ENCODE measurements around a stretch of chr16.

- CAGE, long polyA plus RNA, result no peak
- RRBS, result no CpG with 5 or more reads among the region's 2 CpGs
These were observed 7.2 kb upstream of the ENSG00000188897 start for GRCh38 chr16:11534235-11534649.

GRCh38 chr16:11553435-11554022, 26.5 kb upstream of the ENSG00000188897 start:
- CAGE, long polyA plus RNA, result no peak
- RRBS, result no CpG with 5 or more reads among the region's 19 CpGs

DNA sequence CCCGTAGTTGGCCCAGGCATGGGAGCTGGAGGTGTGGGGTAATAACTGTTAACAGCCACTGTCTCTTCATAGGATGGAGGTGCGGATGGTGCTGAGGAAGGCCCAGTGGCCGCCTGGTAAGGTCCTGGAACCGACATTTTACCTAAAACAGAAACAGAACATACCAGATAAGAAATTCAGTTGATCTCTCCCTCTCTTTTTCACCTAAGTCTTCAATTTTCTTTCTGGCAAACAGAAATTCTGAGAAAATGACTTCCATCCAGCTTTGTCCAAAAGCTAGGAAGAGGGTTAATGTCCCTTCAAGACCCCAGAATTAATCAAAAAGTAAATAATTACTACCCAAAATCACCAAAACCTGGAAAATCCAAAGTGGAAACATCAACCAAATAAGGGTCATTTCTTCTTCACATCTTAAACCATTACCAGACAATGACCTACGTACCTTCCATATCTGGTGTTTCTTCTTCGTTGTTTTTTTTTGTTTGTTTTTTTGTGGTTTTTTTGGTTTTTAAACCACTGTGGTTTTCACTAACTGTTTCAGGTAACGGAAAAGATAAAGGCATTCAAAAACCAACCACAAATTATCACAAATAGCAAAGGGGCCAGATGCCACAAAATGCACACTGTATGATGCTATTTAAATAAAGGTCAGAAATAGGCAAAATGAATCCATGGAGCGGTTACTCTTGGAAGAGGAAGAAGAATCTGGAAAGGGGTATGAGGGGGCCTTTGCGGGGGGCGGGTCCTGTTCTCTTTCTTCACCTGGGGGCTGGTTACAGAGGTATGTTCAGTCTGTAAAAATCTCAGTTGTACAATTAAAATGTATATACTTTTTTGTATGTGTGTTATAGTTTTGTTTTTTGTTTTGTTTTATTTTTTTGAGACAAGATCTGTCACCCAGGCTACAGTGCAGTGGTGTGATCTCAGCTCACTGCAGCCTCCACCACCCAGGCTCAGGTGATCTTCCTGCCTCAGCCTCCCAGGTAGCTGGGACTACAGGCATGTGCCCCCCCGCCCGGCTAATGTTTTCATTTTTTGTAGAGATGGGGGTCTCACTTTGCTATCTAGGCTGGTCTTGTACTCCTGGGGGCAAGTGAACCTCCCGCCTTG, 29.8 kb downstream of the LITAF start:
- CAGE, long polyA plus RNA, result no peak
- RRBS, result no CpG with 5 or more reads among the region's 13 CpGs

DNA sequence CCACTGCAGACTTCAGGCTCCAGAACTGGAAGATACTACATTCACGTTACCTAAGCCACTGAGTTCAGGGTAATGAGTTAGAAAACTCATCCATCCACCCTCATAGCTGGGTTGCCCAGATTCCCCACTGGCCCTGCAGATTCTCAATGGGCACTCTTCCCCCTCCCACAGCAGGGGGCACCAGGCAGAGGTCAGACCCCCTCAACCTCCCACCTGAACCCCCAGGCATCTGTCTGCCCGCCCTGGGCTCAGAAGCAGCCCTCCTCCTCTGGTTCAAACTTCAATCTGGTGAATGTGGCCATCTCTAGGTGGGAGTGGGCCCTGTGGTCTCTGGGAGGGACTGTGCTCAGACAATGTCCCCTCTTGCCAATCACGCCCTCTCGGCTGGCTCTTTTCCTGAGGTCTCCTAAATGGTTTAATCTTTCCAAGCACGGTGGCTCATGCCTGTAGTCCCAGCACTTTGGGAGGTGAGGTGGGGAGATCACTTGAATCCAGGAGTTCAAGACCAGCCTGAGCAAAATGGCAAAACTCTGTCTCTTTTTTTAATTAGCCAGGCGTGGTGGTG, 15.2 kb downstream of the LITAF start:
- CAGE, long polyA plus RNA, result no peak
- RRBS, result no CpG with 5 or more reads among the region's 6 CpGs

- CAGE, long polyA plus RNA, result no peak
- RRBS, result 37% methylated on average over 1 of the region's 18 CpGs
These were observed 2.0 kb downstream of the SNN start for GRCh38 chr16:11670167-11670800.

DNA sequence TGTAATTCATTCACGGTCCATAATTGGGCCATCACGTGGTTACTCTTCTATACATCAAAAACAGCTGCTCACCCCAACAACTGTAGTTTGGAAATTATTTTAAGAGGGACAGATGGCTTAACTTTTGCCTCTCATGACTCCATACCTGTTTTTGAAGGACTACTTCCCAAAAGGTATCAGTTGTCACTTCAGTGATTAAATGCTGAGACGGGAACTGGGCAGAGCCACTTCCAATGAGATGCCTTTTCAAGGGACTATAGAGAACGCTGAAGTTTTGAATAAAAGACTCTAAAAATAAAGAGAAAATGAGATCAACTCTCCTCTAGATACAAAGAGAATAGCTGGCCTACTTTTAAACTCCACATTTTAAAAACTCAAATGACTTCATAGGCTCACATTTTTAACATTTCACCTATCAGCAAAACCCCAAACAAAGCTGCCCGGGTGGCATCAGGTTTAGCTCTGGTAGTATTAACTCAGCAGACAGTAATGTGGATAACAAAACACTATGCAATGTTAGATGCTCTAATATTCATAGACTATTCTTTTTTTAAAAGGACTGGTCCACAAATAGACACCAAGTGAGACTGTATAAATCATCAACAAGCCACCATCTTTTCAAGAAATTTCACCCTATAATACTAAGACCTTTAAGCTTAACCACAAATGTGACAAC, 20.0 kb downstream of the SNN start:
- CAGE, long polyA plus RNA, result no peak
- RRBS, result no CpG with 5 or more reads among the region's 5 CpGs

DNA sequence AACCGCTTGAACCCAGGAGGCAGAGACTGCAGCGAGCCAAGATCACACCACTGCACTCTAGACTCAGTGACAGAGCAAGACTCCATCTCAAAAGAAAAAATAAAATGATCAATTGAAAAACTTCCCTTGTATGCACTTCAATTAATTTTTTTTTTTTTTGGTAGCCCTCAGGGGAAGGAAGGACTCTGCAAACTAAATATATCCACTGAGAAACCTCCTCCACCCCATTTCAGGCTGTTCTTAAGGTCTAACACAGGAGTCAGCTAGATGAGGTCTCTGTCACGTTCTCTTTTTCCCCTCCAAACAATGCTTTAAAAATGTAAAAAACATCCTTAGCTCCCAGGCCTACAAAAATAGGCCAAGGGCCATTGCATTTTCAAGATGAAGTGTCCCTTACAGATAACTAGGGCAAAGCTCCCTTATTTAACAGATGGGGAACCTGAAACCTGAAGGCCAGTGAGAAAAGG, 32.6 kb downstream of the TXNDC11 start:
- CAGE, long polyA plus RNA, result no peak
- RRBS, result no CpG with 5 or more reads among the region's 3 CpGs

- CAGE, long polyA plus RNA, result no peak
- RRBS, result no CpG with 5 or more reads among the region's 6 CpGs
These were observed 20.3 kb downstream of the TXNDC11 start for GRCh38 chr16:11722204-11722882.

DNA sequence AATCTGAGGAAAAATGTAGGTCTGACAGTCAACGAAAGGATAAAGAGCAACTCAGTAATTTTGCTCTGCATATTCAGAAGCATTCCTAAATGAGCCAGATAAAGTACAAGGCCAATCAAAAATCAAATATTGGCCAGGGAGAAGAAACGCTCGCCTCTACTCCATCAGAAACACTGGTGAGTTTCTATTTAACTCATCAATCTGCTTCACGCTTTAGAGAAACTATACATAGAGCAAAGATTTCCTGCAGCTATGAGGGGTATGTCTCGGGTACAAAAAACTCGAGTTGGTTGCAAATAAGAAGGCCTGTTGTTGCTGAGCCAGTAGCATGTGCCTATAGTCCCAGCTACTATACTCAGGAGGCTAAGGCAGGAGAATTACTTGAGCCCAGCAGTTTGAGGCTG, 3.6 kb downstream of the TXNDC11 start:
- CAGE, long polyA plus RNA, result no peak
- RRBS, result no CpG with 5 or more reads among the region's 6 CpGs

DNA sequence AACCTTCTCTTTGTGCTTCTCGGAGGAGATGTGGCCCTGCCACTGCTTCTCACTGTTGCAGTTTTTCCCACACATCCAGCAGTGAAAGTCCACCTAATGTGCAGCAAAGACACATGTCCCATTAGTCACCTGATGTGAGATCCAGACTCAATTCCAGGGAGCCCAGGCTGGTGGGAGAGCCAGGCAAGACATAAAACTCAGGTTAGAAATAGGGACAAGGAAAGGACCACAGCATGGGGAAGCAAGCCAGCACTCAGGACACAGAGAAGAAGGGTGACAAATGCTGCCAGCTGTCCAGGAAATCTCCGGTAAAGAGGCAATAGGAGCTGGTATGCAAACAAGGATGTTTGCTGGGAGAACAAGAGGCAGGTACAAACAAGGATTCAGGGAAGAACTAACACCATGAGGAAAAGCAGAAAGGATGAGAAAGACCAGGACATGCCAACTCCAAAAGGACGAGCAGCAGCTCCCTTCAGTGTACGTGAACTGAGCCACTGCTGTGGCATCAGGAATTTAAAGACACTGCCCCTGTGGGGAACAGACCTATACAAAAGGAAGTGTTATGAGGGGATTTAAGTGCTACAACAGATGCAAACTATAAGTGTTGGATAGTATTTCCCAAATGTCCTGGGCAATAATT, 10.2 kb upstream of the TXNDC11 start:
- CAGE, long polyA plus RNA, result no peak
- RRBS, result no CpG with 5 or more reads among the region's 4 CpGs

DNA sequence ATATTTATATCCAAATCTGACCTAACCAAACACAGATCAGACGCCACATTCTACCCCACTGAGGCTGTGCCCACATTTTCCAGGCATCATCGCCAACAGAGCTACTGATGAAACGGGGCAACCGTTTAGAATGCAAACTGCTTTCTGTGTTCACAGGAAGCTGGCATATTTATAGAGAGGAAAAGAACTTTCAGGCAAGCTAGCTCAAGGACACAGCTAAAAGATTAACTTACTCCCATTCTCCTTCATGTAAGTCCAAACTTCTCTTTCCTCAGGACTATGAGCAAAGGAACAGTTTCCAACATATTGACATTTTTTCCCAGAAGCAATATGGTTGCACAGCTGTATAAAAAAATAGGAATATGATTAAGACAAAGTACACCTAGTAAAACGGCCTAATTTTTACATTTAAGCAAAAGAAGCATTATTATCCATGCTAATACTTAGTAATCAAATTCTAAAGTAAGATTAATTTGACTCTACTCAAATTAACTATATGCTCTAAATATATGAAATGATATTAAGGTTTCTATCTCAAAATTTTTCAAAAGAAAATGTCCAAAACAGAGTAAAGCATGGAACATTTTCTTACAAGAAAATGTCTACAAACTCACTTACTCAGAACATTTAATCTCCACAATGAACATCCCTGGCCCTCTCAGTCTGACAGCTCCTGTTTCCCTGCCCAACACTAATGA, 15.7 kb upstream of the TXNDC11 start:
- CAGE, long polyA plus RNA, result no peak
- RRBS, result no CpG with 5 or more reads among the region's 5 CpGs

DNA sequence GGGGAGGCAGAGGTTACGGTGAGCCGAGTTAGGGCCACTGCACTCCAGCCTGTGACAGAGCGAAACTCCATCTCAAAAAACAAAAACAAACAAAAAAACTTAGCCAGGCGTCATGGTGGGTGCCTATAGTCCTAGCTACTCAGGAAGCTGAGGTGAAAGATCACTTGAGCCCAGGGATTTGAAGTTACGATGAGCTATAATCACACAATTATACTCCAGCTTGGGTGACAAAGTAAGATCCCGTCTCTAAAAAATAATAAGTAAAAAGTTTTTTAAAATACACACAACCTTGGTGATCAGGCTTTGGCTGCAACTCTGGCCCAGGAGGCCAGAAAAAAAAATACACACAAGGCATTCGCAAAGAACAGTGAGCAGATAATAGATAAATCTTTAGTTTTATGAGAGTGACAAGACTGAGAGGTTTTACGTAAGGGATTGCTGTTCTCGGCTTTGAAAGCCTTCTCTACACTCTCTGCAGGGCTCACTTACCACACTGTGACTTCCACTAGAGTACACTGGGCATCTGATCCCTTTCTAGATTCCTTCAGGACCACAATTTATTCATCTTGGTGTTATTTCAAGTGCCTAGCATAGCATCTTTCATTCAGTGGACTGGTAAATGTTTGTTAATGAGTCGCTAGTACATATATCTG, 5.8 kb downstream of the GSPT1 start:
- CAGE, long polyA plus RNA, result no peak
- RRBS, result no CpG with 5 or more reads among the region's 10 CpGs

- CAGE, long polyA plus RNA, result no peak
- RRBS, result no CpG with 5 or more reads among the region's 8 CpGs
These were observed 251.3 kb downstream of the CPPED1 start for GRCh38 chr16:12552352-12552864.

GRCh38 chr16:12753101-12753834, 50.4 kb downstream of the CPPED1 start:
- CAGE, long polyA plus RNA, result no peak
- RRBS, result no CpG with 5 or more reads among the region's 12 CpGs

DNA sequence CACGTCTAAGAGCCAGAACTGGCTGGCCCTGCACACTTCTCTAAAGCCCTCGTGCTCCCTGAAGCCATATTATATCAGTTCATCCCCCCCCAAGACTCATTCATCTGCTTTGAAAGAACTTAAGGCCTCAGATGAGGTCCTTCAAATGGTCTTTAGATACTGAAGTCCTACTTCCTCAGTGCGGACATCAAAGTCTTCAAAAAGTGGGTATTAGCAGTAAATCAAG, 296.3 kb upstream of the ERCC4 start:
- CAGE, long polyA plus RNA, result no peak
- RRBS, result no CpG with 5 or more reads among the region's 3 CpGs

DNA sequence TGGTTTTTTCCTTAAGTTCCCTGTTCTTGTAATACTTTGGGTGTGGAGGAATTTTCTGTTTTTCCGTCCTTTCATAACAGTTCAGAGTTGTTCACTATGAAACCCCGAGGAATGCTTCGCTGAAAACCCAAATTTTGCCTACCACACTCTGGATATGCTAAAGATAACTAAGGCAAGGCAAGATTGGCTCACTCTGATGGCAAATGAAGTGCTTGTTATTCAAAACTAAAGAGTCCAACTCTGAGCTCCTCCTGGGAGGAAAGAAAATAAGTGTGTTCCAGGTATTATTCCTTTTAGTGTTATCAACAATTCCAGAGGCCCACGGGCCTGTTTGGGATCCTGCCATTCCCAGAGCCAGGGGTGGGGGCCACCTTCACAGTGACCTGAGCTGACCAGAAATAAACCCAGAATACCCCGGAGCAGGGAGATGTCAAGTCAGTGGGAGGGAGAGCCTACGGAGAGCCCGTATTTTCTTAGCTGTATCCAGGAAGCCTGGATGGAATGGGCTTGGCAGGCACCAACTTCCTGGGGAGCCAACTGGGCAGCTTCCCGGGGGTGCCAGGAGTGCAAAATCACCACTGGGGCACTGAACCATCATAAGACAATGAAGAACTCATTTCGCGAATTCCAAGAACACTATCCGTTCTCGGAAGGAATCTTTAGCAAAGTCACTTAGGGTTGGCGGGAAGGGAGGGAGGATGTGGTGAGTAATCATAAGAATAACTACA, 13.3 kb upstream of the MRTFB start:
- CAGE, long polyA plus RNA, result no peak
- RRBS, result no CpG with 5 or more reads among the region's 13 CpGs

GRCh38 chr16:14190529-14191049, 119.5 kb downstream of the MRTFB start:
- CAGE, long polyA plus RNA, result no peak
- RRBS, result no CpG with 5 or more reads among the region's 4 CpGs

DNA sequence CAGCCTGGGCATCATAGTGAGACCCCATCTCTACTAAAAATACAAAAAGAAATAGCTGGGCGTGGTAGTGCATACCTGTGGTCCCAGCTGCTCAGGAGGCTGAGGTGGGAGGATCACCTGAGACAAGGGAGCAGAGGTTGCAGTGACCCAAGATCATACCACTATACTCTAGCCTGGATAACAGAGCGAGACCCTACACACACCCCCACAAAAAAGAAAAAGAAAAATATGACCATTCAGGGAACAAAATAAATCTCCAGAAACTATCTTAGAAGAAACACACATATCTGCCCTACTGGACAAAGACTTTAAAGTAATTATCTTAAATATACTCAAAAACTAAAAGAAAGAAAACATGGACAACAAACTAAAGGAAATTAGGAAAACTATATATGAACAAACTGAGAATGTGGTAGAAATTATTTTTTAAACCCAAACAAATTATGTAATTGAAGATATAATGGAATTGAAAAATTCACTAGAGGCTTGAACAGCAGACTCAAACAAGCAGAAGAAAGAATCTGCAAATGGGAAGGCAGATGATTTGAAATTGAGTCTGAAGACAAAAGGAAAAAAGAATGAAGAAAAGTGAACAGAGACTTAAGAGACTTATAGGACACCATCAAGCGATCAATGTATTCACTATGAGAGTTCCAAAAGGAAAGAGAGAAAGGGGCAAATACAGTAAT, 152.1 kb downstream of the MRTFB start:
- CAGE, long polyA plus RNA, result no peak
- RRBS, result no CpG with 5 or more reads among the region's 3 CpGs

DNA sequence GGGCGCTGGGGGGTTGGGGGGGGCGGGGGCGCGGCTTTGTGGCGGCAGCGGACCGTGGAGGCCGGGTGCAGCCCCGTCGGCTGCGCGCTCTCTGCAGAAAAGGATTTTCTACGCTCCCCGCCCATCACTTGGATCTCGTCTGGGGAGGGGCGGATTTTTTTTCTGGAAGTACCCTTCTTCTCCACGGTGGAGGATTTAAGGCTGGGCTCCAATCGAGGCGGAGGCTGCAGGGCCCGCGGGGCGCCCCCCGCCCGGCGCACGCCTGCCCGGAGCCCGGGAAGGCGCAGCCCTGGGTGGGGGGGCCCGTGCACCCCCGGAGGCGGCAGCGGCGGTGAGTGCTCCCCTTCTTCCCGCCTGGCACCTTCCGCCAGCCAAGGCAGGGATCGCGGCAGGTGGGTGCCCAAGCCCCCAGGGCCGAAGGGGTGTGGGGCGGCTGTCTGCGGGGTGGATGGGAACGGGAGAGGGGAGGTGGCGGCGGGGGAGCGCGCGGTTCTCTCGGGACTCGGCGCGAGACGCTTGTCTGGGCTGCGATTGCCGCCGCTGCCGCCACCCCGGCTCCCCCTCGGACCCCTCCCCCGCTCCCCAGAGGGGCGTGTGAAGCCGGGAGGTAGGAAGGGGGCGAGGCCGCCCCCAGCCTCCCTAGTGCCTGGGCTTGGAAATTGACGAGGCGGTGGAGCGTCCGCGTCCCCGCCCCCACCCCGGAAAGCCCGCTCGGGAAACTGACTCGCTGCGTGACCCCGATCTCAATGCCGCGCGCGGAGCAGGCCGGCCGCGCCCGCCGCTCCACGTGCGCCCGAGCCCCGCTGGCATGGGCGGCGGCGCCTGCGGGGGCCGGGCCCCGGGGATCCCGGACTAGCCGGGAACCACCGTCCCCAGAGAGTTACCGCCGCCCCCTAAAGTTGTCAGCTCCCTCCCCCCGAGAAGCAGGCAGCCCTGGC, 231.4 kb downstream of the MRTFB start:
- CAGE, long polyA plus RNA, result no peak
- RRBS, result 1% methylated on average over 50 of the region's 100 CpGs

GRCh38 chr16:14364519-14365183, 265.4 kb downstream of the PARN start:
- CAGE, long polyA plus RNA, result no peak
- RRBS, result no CpG with 5 or more reads among the region's 21 CpGs